ENCODE measurements around the genes CD44, LDLRAD3, PRR5L and RAG1.

GRCh38 chr11:35088569-35089098 lies 50.3 kb upstream of the CD44 start:
- PRO-cap, result no peak

GRCh38 chr11:35138551-35139501 lies at the start of gene CD44:
CD44 (plus strand) TSS chr11:35139171.
- PRO-cap, result bidirectional peak, plus-strand start at chr11:35138882, minus-strand start at chr11:35138772; bidirectional peak, plus-strand start at chr11:35139174, minus-strand start at chr11:35138964

- PRO-cap, result no peak
Measured at GRCh38 chr11:35150501-35151369, 11.8 kb downstream of the CD44 start.

DNA sequence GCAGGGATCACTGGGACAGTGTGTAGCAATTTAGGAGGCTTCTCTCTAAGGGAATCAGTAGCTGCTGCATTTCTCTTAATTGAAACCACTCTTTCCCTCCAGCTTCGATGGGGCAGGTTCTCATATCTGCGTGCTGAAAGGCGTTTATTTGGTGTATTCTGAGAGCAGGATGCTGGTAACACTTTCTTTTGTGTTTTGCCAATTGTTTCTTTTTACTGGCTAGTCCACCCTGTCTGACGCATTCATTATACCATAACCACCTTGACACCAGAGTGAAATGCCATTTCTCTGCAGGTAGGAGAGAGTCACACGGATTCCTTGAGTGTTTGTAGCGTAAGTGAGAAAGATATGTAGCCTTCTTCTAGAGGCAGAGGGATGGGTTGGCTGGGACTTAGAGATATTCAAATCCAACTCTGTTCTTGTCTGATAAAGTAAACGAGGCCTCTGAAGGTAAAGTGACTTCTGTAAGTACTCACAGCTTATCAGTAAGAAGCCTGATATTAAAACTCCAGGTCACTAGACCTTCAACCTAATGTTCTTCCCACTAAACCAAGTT lies 21.3 kb downstream of the CD44 start:
- PRO-cap, result no peak

GRCh38 chr11:35170330-35171068 lies 31.5 kb downstream of the CD44 start:
- PRO-cap, result unidirectional peak, minus-strand start at chr11:35170537

DNA sequence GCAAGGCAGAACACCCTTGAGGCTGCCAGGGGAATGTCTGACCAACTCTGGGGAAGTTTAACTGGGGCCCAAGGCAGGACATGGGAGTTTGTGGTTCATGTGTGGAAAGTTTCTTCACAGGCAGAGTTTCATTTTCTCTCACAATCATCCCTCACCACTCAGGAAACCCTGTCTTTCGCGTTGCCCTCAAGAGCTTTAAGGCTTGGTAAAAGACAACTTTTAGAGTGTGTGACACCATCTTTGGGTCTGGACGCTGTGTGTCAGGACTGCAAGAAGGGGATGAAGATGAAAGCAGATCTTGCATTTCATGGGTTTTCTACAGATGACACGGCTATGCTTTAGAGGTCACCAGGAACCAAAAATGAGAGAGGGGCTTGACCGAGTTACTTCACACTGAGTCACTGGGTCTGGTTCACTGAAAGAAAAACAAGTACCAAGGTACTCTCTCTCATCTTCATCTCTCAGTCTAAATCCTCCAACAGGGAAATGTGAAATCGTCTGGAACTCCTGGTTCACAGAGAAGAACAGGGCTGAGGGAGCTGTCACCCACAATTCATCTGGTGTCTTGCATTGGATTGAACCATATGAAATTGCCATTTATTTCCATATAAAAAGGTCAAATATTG lies 133.6 kb downstream of the CD44 start:
- PRO-cap, result no peak

GRCh38 chr11:35539799-35540265 lies 14.4 kb upstream of the PAMR1 start:
- PRO-cap, result no peak

- PRO-cap, result no peak
Measured at GRCh38 chr11:35919526-35919693, 24.5 kb upstream of the LDLRAD3 start.

- PRO-cap, result bidirectional peak, plus-strand start at chr11:35944065, minus-strand start at chr11:35943951; bidirectional peak, plus-strand start at chr11:35944534, minus-strand start at chr11:35944249
Measured at GRCh38 chr11:35943577-35944766, at the start of gene LDLRAD3. LDLRAD3 (plus strand) TSS chr11:35944062.

DNA sequence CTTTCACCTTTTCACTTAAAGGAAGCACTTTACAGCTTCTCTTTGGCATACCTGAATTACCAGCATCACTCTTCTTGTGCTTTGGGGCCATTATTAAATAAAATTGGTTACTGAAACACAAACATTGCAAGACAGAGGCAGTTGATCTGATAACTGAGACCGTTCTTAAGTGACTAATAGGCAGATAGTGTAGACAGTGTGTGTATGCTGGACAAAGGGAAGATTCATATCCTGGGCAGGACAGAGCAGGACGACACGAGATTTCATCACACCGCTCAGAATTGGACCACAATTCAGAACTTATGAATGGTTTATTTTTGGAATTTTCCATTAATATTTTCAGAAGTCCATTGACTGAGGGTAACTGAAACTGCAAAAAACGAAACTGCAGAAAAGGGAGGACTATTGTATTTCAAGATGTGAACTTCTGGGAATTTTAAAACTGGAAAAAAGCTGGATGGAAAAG lies 68.6 kb downstream of the LDLRAD3 start:
- PRO-cap, result no peak

- PRO-cap, result no peak
Measured at GRCh38 chr11:36034499-36035268, 90.8 kb downstream of the LDLRAD3 start.

DNA sequence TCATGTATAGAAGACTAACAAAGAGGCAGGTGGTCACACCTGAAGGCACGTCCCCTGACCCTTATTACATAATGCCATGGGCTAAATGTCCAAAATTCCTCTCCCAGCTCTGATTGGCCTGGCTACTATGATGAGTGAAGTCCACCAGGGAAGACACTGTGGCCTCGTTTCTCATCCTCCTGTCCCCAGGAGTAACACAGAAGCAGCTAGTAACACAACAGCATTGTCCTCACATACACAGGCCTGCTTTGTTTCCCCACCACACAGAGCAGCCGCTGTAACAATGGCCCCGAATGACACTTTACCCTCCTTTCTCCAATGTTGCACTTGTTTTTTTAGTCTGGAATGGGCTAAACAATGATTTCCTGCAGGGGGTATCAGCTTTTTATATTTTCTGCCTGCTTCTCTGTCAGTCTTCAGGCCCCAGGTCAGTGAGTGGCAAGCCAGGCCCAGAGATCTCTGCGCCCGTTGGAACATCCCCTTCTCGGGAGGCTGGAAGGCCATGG lies at the start of gene PRR5L:
PRR5L (plus strand) TSS at position 412 of the 506 bp plus-strand sequence.
- PRO-cap, result no peak

- PRO-cap, result no peak
Measured at GRCh38 chr11:36380576-36381088, 84.5 kb downstream of the PRR5L start.

DNA sequence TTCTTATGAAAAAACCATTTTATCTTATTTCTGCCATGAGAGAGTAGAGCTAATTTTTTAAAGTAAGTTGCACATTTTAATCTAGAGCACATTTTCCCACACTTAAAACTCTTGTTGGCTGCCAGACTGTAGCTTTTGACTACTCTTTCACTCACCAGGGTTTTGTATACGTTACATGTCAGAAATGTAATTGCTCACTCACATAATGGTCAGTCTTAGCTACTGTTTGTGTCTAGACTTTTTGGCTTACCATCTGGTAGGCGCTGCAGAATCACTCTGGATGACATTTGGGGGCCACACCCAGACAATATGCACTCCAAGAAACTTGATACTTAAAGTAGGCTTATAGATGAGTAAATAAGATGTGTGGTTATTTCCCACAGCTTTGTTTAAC lies 88.9 kb downstream of the PRR5L start:
- PRO-cap, result no peak

GRCh38 chr11:36385375-36385851 lies 89.3 kb downstream of the PRR5L start:
- PRO-cap, result no peak

DNA sequence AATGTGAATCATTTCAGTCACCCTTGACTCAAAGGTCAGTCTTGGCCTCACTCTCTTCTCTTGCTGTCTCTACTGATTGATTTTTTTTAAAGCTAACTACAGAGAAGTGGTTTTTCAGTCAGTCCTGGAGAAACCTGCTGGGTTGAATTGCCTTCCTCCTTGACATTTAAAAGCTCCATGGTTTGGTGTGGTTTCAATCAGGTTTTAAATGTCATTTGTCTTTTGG lies 89.1 kb downstream of the TRAF6 start:
- PRO-cap, result no peak

- PRO-cap, result no peak
Measured at GRCh38 chr11:36463020-36463508, 47.0 kb downstream of the TRAF6 start.

GRCh38 chr11:36501101-36501718 lies 8.9 kb downstream of the TRAF6 start:
- PRO-cap, result no peak

DNA sequence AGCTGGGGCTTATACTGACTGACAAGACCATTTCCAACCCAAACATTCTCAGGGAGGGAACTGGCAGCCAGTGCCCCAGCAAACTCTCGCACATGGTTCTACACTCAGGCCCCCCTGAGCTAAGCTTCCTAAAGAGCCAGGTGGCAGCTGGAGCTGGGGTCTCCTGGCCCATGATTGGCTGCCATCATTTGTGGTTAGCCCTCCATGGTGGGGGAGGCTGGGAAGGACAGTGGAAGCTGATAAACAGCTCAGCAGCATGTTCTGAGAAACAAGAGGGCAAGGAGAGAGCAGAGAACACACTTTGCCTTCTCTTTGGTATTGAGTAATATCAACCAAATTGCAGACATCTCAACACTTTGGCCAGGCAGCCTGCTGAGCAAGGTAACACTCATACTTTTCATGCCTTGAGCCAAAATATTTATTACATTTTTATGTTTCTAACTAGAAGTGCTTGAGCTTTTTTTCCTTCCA lies at the start of gene RAG1:
RAG1 (plus strand) TSS at position 266 of the 471 bp plus-strand sequence.
- PRO-cap, result no peak

- PRO-cap, result unidirectional peak, minus-strand start at chr11:38872430
Measured at GRCh38 chr11:38872296-38872611, 2274.2 kb upstream of the RAG2 start.

Measured in penis (tissue), 1 donor.